NB4 (cell line): ENCODE data around the gene EFCAB13.

DNA sequence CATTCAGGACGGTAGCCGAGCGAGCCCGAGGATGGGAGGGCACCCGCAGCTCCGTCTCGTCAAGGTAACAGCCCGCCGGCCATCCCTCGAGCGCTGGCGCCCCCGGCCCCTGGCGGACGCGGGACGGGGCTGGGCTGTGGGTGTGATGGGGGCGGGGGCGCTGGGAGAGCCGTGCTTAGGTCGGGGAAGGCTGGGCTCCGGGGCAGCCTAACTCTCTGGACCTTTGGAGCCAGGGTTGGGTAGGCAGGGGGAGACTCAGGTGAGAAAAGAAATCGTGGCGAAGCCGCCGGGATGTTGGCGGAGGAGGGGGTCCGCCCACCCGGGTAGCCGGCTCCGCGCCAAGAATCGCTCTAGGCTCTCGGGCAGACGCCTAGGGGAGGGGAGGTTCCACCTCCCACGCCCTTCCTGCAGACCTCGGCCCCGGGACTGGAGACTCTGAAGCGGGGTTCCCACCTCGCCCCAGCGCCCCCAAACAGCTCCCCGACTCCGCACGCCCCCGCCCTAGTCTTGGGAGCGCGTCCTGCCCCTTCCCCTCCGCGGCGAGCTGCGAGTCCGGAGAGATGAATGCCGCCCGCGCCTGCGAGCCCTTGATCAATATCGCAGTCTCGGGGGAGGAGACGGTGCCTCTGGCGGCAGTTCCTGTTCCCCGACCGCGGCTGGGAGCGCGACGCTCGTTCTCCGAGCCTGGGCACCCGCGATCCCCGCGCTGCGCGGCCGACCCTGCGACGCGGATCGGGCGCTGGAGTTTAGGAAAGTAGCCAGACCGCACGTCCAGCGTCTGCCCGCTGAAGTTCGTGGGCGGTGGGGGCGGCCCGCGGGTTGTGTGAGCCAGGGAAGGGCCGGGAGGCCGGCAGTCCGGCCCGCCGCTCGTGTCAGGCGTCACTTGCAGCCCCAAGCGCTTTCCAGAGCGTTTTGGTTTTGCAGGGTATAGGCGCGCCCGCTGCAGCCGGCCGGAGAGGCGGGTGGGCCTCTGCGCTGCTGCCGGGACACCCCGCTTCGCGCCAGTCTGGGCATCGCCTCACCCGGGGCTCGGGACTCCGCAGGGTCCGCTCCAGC, 722 bp downstream of the CRHR1 start:
- RRBS, result 23% methylated on average over 47 of the region's 114 CpGs

DNA sequence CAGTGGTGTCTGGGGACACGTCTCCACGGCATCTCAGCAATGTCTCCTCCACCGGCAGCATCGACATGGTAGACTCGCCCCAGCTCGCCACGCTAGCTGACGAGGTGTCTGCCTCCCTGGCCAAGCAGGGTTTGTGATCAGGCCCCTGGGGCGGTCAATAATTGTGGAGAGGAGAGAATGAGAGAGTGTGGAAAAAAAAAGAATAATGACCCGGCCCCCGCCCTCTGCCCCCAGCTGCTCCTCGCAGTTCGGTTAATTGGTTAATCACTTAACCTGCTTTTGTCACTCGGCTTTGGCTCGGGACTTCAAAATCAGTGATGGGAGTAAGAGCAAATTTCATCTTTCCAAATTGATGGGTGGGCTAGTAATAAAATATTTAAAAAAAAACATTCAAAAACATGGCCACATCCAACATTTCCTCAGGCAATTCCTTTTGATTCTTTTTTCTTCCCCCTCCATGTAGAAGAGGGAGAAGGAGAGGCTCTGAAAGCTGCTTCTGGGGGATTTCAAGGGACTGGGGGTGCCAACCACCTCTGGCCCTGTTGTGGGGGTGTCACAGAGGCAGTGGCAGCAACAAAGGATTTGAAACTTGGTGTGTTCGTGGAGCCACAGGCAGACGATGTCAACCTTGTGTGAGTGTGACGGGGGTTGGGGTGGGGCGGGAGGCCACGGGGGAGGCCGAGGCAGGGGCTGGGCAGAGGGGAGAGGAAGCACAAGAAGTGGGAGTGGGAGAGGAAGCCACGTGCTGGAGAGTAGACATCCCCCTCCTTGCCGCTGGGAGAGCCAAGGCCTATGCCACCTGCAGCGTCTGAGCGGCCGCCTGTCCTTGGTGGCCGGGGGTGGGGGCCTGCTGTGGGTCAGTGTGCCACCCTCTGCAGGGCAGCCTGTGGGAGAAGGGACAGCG, 25.2 kb downstream of the STH start:
- RRBS, result no CpG with 5 or more reads among the region's 28 CpGs

DNA sequence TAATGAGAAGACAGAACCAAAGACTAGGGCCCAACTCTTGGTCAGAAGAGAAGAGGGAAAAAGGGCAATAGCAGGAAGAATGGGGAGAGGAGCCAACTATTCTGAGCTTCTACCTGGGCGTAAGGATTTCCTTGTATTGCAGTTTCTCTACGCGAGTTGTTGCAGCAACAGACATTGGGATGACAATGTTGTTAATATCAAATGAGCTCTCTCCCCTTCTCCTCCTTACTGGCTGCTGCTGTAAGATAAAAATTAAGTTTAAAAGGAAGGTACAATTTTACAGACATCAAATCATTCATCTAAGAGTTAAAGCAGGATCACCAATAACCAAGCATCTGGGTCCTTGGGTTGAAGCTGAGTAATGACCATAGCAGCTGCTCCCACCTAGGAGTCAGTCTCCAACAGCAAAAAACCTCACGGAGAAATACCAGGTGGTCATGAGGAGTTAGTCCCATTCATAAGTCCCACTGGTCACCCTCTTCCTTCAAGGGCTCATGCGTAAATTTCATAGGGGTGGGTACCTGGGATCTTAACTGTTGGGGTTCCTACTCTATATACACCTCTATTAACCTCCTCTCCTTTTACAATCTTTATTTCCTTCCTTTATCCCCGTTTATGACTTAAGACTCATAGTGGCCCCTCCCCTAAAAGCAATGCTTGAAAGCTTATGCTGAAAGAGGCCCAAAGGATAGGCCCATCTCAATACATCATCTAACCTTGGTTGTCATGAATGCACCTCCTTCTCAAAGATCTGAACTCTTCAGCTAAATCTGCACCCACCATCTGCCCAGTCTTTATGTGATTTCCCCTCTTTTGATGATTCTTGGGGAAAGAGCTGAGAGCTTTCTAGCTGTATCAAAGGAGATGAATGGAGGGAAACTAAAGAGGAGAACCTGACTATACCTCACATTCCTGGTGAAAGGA, 35.3 kb downstream of the STH start:
- RRBS, result no CpG with 5 or more reads among the region's 6 CpGs

DNA sequence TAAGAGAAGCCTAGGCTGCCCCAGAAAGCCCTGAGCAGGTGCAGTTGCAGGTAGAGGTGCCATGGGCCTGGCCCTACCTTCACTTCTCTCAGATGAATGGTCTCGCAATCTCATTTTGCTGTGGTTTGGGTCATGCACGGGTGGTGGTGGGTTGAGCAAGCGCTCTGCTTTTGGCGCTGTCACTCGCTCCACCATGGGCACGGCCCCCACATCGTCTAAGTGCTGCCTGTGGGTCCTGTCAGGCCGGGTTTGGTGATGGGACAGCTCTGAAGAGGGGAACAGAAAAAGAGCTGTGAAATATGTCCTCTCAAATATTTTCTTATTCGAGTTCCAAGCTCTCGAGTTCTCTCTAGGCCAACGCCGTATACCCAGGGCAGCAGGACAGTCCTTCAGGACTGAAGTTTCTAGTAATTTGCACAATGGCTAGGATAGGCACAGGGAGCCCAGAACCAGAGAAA, 39.9 kb downstream of the STH start:
- RRBS, result no CpG with 5 or more reads among the region's 12 CpGs

DNA sequence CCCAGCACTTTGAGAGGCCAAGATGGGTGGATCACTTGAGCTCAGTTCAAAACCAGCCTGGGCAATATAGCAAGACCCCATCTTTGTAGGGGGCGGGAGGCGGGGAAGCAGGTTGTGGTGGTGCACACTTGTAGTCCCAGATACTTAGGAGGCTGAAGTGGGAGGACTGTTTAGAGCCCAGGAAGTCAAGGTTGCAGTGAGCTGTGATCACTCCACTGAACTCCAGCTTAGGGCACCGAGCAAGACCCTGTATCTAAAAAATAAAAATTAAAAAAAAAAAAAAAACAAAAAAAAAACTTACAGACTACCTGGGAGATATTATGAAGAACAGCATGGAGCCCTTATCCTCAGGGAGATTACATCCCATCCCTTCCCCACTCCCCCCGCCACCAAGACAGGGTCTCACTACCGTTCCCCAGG, 48.5 kb downstream of the STH start:
- RRBS, result no CpG with 5 or more reads among the region's 5 CpGs

DNA sequence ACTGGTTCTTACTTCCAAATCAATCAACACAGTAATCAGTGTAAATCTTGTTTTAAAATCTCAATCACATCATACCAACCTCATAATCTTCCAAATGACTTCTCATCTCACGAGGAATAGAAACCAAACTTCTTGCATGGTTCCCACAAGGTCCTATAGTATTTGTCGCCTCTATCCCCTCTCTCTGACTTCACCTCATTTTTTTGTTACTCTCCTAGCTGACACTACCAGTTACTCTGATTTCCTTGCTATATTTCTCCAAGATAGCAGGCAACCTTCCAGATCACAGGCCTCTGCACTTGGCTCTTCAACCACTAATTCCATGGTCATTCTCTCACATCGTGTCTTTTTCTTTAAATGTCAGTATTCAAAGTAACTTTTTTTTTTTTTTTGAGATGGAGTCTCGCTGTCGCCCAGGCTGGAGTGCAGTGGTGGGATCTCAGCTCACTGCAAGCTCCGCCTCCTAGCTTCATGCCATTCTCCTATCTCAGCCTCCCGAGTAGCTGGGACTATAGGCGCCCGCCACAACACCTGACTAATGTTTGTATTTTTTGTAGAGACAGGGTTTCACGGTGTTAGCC, 55.5 kb downstream of the STH start:
- RRBS, result no CpG with 5 or more reads among the region's 10 CpGs

DNA sequence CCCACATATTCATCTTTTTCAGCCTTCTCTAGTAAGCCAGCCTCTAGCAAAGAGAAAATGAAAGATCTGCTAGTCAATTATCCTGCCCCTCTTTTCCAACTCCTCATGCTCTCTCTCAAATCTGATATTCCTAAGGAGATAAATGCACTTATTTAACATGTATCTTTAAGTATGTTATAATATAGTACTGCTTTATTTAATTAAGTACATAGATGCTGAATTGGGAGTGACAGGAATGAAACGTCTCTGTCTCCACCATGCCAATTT, 23.7 kb downstream of the KANSL1 start:
- RRBS, result no CpG with 5 or more reads among the region's 1 CpG

DNA sequence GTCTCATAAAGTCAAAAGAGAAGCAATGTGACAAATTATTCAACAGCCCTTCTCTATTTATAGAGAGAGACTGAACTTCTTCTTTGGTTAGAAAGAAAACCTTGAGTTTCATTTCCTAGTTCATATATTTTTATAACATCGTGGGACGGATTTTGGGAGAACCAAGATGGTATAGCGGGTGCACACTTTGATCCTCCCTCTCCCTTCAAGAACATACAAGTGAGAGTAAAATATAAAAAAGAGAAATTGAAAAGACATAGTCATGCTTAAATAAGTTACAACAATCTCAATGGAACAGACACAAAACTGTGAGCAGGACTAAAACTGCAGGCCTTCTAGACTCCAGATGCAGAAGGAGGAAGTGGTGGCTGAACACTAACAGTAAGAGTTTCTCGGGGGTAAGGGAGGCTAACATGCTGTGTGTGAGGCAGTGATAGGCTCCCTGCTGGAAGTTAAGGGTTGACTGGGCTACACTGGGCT, 3.8 kb upstream of the LRRC37A start:
- RRBS, result no CpG with 5 or more reads among the region's 4 CpGs

DNA sequence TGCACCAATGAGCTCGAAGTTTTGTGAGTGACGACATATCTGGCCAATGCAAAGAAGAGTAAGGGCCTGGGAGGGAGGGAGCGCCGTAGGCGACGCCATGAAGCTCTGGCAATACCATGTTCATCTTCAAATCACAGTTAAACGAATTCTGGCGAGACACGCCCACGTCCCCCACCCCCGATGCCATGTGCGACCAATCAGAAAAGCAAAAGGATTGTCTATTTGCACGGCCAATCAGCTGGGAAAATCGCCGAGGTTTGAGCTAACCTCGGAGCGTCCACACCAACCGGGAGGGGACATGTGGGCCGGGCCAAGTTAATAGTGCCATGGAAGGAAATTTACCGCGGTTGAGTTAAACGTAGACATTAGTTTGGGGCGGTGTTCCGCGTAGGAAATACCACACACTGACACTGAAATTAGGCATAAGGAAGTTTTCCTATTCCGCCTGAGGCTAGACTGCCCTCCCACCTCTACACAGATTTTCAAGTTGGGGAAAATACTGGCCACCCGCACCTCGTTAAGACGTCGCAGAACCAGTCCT, 320 bp upstream of the ARL17B start:
- RRBS, result no CpG with 5 or more reads among the region's 30 CpGs

- RRBS, result no CpG with 5 or more reads among the region's 3 CpGs
Measured at GRCh38 chr17:46756435-46757287, 61.8 kb downstream of the WNT3 start.

GRCh38 chr17:46950024-46950422, 27.1 kb downstream of the GOSR2 start:
- RRBS, result no CpG with 5 or more reads among the region's 4 CpGs

DNA sequence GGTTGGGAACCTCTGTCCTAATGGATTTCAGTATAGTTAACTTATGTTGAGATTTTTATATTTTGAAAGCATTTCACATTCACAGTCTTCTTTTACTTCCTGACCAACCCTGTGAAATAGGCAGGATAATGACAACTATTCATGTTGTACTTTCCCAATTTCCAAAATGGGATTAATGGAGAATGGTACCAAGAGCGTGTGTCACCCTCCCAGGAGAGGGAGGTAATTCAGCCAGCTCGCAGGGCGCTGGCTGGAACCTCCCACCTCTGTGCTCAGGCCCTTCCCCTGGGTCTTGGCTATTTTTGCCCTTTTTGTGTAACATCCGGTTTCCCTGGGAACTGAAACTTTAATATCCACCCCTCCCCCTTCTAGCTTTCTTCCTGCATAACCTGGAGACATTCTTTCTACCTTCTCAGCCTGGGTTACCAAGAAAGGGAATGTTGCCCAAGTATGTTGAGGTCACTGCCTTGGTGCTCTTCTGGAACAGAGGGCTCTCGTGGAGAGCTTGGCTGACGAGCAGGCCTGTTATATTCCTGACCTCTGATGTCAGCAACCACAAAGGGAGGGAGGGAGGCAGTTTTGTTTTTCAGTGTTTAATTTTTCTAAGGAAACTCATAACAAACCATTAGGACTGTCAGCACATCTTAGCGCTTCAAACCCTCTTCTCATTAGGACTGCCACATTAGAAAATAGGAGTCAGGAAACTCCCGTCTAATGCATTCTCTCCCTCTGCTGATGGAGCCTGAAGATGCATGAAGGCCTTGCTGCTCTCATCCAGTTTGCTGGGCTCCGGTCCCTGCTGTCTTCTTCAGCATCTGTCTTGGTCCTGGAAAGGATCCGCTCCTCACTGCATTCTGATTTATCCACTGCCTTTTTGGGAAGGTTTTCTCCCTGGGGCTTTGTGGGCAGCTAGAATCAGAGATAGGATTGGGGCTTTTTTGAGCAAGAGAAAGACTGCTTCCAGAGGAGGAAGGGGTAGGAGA, 25.6 kb downstream of the ITGB3 start:
- RRBS, result no CpG with 5 or more reads among the region's 10 CpGs

DNA sequence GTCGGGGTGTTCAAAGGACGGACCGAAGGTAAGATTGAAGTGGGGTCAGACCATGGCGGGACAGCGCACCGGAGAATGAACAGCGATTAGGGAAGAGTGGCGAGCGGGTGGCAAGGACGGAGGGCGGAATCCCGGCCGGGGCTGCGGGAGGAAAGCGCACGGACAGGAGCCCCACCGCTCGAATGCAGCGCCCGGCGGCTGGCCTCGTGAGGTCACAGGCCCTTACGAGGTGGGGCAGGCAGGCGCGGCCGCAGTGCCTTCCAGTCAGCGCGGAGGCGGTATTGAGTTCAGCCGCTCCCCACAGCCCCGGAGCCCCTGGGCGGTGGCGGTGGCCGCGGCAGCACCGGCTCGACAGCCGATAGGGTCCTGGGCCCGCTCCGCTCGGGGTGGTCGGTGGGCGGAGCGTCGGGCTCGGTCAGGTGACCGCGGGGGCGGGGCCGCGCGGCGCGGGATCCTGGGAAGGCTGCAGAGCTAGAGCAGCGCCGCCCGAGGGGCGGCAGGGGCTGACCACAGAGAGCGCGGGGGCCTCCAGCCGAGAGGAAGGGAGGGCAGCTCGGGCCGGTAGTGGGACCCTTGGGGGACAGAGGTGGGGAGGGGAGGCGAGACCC, at the start of gene EFCAB13:
TSS of gene EFCAB13 (plus strand) at position 442 of the 608 bp plus-strand sequence.
- RRBS, result 2% methylated on average over 26 of the region's 64 CpGs

GRCh38 chr17:47423190-47424331, 99.8 kb downstream of the EFCAB13 start:
- RRBS, result 94% methylated on average over 18 of the region's 118 CpGs

- RRBS, result no CpG with 5 or more reads among the region's 12 CpGs
Measured at GRCh38 chr17:47493188-47493538, 37.7 kb upstream of the NPEPPS start.

- RRBS, result no CpG with 5 or more reads among the region's 7 CpGs
Measured at GRCh38 chr17:47502311-47502961, 28.5 kb upstream of the NPEPPS start.

DNA sequence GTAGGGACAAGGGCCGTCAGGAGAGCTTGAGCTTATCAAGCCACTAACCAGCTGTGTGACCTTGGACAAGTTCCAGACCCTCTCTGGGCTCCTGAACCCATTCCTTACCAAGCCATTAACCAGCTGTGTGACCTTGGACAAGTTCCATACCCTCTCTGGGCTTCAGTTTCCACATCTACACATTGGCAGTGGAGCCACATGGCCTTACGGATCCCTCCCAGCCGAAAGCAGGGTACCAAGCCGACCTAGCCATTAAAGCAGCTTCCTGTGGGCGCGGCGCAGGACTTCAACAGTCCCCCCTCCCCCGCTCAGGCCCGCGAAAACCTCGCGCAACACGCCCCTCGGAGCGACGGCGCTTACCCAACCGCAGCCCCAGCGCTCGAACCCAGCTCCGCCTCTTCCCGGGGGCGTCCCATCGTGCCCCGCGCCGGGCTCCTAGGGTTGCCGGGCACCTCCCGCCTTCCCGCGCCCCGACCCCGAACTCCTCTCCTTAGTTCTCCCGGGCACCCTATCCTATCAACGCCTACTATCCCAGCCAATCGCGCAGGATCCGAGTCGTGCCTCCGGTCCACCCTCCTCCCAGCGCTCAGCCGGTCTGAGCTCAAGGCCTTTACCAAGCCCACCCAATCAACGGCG, 565 bp upstream of the KPNB1 start:
- RRBS, result 1% methylated on average over 13 of the region's 44 CpGs

DNA sequence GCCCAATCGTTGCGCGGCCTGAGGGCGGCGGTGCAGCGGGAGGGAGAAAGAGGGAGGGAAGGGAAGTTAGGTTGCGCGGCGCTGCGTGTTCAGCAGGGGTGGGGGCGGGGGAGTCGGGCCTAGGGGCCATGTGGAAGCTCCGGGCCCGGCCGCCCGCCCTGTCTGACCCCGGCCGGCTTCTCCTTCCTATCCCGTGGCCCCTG, 864 bp downstream of the KPNB1 start:
- RRBS, result no CpG with 5 or more reads among the region's 19 CpGs

- RRBS, result no CpG with 5 or more reads among the region's 10 CpGs
Measured at GRCh38 chr17:47664750-47665900, 15.4 kb downstream of the KPNB1 start.

DNA sequence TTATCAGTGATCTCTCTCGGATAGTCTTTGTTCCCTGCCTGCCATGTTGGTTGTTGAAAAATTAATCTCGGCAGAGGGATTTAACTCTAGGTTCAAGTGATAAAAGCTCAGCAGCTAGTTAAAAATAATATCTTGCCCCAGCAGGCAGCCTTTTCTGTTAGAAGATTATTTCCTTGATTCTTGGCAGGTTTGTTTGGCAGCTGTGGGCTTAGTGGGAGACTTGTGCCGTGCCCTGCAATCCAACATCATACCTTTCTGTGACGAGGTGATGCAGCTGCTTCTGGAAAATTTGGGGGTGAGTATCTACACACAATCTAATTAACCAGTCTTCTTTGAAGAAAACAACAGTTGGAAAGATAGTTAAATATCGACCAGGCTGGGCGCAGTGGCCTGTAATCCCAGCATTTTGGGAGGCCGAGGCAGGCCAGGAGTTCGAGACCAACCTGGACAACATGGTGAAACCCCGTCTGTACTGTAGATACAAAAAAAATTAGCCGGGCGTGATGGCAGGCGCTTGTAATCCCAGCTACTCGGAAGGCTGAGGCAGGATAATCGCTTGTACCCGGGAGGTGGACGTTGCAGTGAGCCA, 17.0 kb upstream of the TBKBP1 start:
- RRBS, result no CpG with 5 or more reads among the region's 16 CpGs